Melanocyte of skin (primary cell): ENCODE measurements around a stretch of chr2.

DNA sequence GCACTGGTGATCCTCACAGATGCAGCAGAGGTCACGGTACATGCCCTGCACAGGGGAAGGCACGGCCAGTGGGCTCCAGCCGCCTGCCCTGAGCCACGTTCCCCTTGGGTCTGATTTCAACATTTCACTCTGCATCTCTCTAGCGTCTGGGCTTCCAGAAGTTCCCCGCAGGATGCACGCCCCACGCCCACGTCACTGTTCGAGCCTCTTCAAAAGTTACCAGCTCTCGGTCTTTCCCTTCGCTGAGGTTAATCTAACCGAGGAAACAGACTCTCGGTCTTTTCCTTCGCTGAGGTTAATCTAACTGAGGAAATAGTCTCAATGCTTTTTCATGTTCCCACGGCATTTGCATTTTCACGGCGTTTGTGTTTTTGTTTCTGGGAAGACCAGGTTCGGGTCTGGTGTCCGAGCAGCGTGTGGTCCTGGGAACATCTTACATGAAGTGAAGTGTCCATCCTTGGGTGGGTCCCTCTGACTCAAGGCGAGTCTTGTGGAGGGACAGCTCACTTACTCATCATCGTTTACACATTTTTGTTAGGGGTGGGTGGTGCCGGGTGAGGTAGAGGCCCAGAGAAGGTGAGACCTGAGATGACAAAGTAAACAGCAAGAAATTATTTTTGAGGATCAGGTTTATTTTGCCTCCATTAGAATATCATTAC lies 157.4 kb upstream of the ALKAL2 start:
- CAGE, long polyA plus RNA, 2 experiments, result no peak in any of the 2 experiments

DNA sequence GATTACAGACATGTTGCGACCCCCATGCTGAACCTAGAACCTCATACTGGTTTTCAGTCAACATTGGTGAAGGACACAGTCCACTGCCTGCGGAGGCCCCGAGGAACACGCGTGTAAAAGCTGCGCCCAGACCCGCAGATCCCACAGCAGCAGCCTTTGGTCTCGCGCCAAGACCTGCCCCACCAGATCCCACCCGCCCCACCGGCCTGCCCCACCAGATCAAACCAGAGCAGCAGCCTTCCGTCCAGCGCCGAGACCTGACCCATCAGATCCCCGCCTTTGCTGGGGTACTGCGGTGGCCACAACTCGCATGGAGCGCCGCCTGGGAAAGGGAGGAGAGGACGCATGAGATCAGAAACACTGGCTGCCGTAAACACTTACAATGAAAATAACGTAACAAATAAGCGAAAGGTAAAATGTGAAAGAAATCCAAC lies 173.6 kb downstream of the TMEM18 start:
- CAGE, long polyA plus RNA, 2 experiments, result no peak in any of the 2 experiments

- CAGE, long polyA plus RNA, 2 experiments, result no peak in any of the 2 experiments
Observed at GRCh38 chr2:1140796-1141720, 190.4 kb downstream of the SNTG2 start.

- CAGE, long polyA plus RNA, 2 experiments, result no peak in any of the 2 experiments
Observed at GRCh38 chr2:1593904-1594204, 150.5 kb downstream of the PXDN start.

GRCh38 chr2:1658165-1658871 lies 86.0 kb downstream of the PXDN start:
- CAGE, long polyA plus RNA, 2 experiments, result no peak in any of the 2 experiments

- CAGE, long polyA plus RNA, 2 experiments, result no peak in any of the 2 experiments
Observed at GRCh38 chr2:1717059-1717780, 27.1 kb downstream of the PXDN start.

GRCh38 chr2:1745076-1745823 lies 935 bp upstream of the PXDN start:
- CAGE, long polyA plus RNA, 2 experiments, result no peak in any of the 2 experiments

- CAGE, long polyA plus RNA, 2 experiments, result no peak in any of the 2 experiments
Observed at GRCh38 chr2:1816052-1816786, 71.9 kb upstream of the PXDN start.

GRCh38 chr2:1817134-1818024 lies 73.1 kb upstream of the PXDN start:
- CAGE, long polyA plus RNA, 2 experiments, result no peak in any of the 2 experiments

- CAGE, long polyA plus RNA, 2 experiments, result no peak in any of the 2 experiments
Observed at GRCh38 chr2:1828443-1829084, 84.2 kb upstream of the PXDN start.

GRCh38 chr2:1842744-1843219 lies 98.5 kb upstream of the PXDN start:
- CAGE, long polyA plus RNA, 2 experiments, result no peak in any of the 2 experiments

- CAGE, long polyA plus RNA, 2 experiments, result no peak in any of the 2 experiments
Observed at GRCh38 chr2:2332985-2333509, 2.0 kb upstream of the MYT1L start.

GRCh38 chr2:2613291-2613972 lies 282.4 kb upstream of the MYT1L start:
- CAGE, long polyA plus RNA, 2 experiments, result no peak in any of the 2 experiments

- CAGE, long polyA plus RNA, 2 experiments, result no peak in any of the 2 experiments
Observed at GRCh38 chr2:2769705-2770383, 438.8 kb upstream of the MYT1L start.

DNA sequence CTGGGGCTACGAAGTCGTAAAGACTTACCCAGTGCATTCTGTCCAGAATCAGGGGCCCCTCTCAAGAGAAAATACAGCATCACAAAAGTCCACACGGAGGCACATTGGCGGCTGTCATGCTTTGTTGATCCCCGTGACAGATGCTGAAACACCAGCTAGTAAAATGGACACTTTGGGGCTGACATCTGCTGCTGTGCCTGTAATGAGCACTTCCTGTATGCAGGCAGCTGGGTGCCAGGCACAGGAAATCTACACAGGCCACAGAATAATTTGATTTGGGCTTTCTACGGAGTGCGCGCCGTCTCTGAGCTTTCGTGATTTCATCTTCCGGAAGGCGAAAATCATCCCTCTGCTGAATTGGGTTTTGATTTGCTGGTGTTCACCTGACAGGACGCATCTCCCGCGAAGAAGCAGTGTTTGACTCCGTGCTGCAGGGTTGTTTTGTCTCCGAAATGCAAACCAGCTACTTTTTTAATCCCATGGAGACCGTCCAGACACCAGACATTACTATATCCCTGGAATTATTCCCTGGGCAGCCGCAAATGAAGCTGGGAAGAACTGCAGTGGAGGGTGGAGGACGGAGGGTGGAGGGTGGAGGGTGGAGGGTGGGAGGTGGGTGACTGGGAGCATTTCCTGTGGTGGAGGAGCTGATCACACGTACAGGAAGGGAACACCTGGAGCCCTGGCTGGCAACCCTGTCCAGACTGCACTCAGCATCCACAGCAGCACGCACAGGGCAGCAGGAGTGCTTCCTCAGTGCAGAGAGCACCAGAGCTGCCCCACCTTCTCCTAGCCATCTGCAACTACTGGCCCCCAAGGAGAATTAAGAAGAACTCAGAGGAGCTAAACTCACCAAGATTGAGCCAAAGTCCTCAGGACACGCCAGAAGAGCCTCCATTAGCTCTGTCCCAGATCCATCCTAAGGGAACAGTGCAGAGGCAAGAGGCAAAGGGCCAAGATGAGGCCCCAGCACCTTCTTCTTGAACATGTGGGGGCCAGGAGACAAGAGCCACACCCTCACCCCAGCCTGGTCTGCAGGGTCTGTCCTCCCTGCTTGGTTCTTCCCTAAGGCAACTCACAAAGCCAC lies 250.1 kb downstream of the EIPR1 start:
- CAGE, long polyA plus RNA, 2 experiments, result no peak in any of the 2 experiments

DNA sequence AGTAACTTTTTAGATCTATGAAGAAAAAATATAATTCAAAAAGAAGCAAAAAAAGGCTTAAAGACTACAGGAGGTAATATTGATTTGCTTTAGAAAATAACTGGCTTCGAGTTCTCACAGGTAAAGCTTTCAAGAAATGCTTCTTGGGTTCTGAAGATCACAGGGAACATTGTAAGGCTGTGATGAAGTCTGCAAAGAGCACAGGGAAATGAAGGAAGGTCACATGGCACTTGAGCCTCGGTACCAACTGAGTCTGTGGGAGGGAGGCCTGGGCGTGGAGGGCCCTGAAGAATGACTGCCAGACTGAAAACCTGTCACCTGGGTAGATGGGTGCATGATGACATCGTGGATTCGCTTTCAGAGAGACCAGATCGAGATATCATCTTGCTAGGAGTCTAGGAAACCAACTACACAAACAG lies 155.2 kb downstream of the EIPR1 start:
- CAGE, long polyA plus RNA, 2 experiments, result no peak in any of the 2 experiments

- CAGE, long polyA plus RNA, 2 experiments, result no peak in any of the 2 experiments
Observed at GRCh38 chr2:3449630-3450260, 69.6 kb downstream of the ADI1 start.

- CAGE, long polyA plus RNA, 2 experiments, result no peak in any of the 2 experiments
Observed at GRCh38 chr2:3465281-3465574, 54.1 kb downstream of the ADI1 start.

DNA sequence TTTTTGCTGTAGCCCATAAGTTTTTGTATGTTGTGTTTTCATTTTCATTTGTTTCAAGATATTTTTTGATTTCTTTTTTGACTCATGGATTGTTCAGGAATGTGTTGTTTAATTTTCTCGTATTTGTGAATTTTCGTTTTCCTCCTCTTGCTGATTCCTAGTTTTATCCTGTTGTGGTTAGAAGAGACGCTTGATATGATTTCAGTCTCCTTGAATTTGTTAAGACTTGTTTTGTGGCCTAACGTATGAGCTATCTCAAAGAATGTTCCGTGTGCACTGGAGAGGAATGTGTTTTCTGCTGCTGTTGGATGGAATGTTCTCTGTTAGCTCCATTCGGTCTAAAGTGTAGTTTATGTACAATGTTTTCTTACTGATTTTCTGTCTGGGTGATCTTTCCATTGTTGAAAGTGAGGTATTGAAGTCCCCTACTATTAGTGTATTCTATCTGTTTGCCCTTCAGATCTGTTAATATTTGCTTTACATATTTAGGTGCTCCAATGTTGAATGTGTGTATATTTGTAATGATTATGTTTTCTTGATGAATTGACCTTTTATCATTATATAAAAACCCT lies 25.9 kb downstream of the COLEC11 start:
- CAGE, long polyA plus RNA, 2 experiments, result no peak in any of the 2 experiments

DNA sequence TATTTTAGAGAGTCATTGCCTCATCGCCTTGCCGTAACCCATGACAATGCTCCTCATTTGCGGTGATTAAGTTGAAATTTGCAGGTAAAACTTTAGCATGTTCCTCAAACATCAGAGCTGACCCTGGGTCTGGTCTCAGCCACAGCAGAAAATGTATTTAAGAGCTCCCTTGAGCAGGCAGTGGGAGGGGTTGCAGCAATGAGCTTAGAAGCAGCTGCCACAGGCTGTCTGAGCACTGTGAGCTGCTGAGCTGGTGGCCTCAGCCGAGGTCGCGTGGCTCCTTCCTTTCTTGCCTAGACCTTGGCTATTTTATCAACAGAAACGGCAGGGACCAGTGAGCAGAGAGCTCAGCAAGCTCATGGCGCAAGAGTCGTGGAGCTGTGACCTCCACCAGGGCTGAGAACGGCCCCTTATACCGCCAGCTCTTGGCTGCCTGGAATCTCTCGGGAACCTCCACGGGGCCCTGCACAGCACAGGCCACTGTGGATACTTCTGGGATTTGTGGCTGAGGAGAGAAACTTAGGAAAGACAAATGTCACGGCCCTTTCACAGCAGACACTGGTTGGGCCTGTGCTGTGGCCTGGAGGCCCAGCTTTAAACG lies 1.4 kb downstream of the ALLC start:
- CAGE, long polyA plus RNA, 2 experiments, result no peak in any of the 2 experiments